Heart (tissue), 3 donors: ENCODE measurements around a stretch of chr1.

DNA sequence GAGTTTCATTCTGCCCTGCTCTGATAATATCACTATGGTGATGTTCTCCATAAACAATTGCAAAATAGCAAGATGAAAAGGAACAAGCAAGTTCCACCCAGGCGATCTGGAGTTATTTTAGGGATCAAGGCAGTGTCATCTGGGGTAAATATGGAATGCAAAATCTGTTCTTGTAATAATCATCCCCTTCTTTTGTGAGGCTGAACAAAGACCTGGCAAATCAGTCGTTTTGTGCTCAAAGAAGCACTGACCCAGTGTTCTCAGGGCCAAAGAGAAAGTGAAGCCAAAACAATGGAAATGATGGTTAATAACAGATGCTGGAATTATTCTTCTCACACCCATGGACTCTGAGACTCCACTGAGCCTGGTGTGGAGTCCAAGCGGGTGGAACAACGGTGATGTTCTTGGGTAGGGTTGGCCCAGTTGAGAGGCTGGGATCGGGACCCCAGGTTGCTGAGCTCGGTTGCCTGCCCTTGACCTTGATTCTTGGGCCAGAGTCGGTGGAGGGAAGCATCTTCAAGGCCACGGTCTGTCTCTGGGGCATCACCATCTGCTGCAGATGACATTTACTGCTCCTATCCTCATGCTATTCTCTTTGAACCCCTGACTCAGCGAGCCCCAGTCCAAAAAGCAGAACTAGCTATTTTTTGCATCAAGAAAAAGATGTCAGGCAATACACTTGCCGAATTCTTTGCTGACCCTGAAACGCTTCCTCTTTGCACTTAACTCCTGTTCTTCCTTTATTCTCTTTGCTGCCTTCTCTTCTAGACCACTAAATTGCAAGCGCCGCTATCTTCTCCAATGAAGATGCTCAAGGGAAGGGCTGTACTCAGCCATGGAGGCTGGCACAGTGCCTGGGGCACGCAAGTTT, 20.2 kb upstream of the CAPZB start:
- RAMPAGE, long total RNA, 2 experiments: no peak in any of the 2 experiments

- RAMPAGE, long total RNA, 2 experiments: no peak in any of the 2 experiments
Observed at GRCh38 chr1:19640742-19641319, 3.3 kb upstream of the NBL1 start.

GRCh38 chr1:19647324-19648469, 3.6 kb downstream of the NBL1 start:
- RAMPAGE, long total RNA, 2 experiments: no peak in any of the 2 experiments

- RAMPAGE, long total RNA, 2 experiments: no peak in any of the 2 experiments
Observed at GRCh38 chr1:19648526-19648831, 4.4 kb downstream of the NBL1 start.

DNA sequence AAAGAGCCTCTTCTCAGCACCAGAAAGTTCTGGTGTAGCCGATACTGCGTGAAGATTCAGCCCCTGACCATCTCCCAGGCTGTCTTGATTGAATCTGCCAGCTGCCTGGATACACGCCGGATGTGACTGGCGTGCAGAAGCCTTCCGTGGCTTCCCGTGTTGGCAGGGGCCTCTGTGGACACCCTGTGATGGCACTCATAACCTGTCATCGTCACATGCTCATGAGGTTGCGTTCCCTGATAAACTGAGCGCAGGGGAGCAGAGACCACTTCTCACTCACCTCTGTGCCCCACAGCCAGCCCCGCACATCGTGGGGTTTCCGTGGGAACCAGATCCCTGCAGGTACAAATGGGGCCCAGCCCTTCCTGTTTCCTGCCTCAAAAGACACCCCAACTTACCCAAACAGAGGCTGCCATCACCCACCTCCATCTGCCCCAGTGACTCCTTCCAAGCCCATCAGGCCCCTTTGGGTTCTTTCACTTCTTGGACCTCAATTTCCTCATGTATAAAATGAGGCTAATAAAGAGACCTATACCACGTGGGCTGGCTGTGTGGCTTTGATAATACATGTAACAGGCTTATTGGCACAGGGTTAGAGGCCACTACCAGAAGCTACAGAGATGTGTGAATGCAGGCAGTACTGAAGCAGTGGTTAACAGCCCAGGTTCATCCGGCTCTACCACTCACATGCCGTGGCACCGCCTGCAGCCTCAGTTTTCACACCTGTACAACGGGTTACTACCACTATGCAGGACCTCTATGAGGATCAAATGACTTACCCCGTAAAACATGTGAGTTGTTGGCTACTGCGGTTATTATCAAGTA, 23.5 kb downstream of the HTR6 start:
- RAMPAGE, long total RNA, 2 experiments: no peak in any of the 2 experiments

DNA sequence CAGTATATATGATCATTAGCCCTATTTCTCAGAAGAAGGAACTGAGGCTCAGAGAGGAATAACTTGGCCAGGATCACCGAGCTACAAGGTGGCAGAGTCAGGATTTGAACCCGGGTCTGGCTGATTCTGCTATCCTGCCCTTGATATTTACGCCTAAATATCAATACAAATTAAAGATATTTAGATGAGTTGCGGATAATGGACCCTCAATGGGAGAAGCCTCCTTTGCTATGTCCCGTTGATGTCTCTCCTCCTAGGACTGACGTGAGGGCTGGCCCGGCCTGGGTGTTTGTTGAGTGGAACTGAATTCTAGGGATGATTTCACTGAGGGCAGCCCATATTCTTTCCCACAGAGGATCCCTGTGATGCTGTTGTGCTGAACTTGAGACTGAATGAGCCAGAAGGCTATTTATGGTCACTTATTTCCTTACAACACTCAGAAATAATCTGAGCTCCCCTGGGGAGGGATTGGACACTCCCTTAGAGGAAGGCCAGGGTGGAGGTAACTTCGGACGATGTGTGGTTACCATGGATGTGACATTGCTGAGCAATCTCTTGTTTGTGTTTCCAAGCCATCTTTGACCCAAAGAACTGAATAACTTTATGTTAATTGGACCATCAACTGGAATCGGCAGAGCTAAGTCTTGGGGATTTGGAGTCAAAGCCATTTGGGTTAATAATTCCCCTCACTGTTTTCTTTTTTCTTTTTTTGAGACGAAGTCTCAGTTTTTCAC, 5.0 kb upstream of the TMCO4 start:
- RAMPAGE, long total RNA, 2 experiments: no peak in any of the 2 experiments

DNA sequence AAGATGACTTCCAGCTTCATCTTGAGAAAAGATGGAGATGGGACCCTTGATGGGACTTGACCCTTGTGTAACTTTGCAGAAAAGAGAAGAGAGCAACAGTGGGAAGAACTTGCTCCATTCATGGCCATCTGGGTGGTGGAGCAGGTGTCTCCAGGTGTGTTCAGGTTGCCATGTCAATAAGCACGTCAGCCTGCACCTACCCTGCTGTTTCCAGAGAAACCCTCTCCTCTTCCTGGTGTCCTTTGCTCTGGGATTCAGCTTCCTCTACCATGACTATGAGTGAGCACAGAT, 21.8 kb upstream of the OTUD3 start:
- RAMPAGE, long total RNA, 2 experiments: no peak in any of the 2 experiments

GRCh38 chr1:20030461-20030951, 39.5 kb upstream of the PLA2G5 start:
- RAMPAGE, long total RNA, 2 experiments: no peak in any of the 2 experiments

DNA sequence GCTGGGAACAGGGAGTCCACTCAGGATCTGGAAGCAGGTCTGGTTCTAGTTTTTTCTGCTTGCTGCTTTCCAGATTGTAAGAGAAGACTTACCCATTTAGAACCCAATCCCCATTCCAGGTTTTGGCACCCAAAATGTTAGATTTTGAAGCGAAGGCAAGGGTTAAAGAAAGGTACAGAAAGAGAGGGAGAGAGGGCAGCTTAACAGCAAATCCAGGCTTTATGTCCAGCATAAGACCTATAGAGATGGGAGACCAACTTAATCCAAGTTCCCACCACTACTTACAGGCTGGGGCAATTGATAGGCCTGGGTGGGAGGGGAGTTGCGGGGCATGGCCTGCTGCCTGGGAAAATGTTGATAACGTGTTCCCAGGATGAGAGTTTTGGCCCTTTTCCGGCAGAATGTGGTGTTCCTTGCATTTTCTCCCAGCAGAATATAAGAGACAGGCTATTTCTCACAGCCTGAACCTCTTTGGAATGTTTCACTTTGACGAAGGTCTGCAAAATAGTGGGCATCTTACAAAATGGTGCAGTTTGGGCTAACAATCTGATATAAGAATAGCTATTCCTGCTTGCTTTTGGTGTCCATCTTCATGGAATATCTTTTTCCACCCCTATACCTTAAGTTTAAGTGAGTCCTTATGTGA, 34.9 kb upstream of the PLA2G5 start:
- RAMPAGE, long total RNA, 2 experiments: no peak in any of the 2 experiments

GRCh38 chr1:20099306-20099519, 20.1 kb downstream of the PLA2G2D start:
- RAMPAGE, long total RNA, 2 experiments: no peak in any of the 2 experiments

GRCh38 chr1:20108576-20109092, 10.7 kb downstream of the PLA2G2D start:
- RAMPAGE, long total RNA, 2 experiments: no peak in any of the 2 experiments

GRCh38 chr1:20184533-20184931, 1.4 kb upstream of the UBXN10 start:
- RAMPAGE, long total RNA, 2 experiments: no peak in any of the 2 experiments

- RAMPAGE, long total RNA, 2 experiments: no peak in any of the 2 experiments
Observed at GRCh38 chr1:20194471-20195414, 8.4 kb upstream of the PLA2G2C start.

- RAMPAGE, long total RNA, 2 experiments: no peak in any of the 2 experiments
Observed at GRCh38 chr1:20211508-20212062, 25.3 kb upstream of the PLA2G2C start.

DNA sequence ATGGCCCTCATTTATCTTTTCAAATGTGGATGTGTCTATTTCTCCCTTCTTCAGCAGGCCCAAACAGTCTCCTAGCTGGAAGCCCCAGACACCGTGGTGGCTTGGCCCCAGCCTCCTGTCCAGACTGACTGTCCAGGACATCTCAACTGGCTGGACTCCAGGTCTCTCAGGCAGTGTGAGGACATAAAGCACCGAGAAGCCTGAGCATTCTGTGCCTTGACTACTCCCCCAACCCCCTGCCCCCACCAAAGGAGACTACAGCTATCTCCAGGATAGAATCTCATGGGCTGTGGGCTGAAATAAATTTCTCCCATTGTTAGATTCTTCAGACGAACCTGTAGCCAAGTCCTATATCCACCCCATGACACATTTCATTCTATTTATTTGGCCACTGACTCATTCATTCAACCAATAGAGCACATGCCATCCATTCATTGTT, 11.4 kb downstream of the VWA5B1 start:
- RAMPAGE, long total RNA, 2 experiments: no peak in any of the 2 experiments

GRCh38 chr1:20411189-20411623, 74.8 kb downstream of the CAMK2N1 start:
- RAMPAGE, long total RNA, 2 experiments: no peak in any of the 2 experiments

DNA sequence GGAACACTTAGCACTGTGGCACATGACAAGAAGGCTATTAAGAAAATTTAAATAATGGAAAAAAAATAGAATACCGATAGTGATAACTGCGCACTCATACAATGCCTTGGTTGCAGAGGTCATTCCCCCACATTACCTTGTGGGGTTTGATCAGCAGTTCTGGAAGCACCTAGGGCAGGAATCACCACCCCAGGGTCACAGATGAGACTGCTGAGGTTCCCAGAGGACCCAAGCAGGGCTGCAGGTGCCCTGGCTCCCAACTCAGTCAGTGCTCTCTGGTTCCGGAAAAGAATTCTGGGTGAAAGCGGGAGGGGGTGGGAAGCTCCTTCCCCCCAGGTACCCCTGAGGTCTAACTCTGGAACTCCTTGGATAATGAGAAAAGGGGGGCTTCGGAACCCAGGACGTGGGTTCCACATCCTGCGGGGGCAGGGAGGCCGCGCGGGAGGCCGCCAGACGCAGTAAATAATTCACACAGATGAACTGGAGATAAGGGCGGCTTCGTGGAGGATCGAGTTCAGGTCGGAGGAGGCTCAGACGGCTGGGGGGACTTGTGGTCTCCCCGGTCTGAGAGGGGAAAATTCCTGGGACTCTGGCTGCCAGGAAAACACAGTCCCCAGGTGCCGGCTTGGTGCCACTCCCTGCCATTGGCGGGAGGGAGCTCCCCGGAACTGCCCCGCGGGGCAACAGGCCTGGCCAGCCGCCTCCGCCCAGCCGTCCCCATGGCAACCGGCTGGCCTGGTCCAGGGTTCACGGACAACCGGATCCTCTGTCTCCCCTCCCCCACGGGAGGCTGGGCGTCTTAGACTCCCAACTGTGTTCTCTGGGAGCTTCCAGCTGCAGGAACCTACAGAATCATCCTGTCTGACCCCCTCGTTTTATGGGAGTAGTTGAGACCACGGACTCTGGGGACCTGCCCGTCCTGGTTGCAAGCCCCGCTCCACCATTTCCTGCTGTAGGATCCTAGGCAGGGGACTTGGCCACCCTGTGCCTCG, 9.8 kb downstream of the CAMK2N1 start:
- RAMPAGE, long total RNA, 2 experiments: no peak in any of the 2 experiments

DNA sequence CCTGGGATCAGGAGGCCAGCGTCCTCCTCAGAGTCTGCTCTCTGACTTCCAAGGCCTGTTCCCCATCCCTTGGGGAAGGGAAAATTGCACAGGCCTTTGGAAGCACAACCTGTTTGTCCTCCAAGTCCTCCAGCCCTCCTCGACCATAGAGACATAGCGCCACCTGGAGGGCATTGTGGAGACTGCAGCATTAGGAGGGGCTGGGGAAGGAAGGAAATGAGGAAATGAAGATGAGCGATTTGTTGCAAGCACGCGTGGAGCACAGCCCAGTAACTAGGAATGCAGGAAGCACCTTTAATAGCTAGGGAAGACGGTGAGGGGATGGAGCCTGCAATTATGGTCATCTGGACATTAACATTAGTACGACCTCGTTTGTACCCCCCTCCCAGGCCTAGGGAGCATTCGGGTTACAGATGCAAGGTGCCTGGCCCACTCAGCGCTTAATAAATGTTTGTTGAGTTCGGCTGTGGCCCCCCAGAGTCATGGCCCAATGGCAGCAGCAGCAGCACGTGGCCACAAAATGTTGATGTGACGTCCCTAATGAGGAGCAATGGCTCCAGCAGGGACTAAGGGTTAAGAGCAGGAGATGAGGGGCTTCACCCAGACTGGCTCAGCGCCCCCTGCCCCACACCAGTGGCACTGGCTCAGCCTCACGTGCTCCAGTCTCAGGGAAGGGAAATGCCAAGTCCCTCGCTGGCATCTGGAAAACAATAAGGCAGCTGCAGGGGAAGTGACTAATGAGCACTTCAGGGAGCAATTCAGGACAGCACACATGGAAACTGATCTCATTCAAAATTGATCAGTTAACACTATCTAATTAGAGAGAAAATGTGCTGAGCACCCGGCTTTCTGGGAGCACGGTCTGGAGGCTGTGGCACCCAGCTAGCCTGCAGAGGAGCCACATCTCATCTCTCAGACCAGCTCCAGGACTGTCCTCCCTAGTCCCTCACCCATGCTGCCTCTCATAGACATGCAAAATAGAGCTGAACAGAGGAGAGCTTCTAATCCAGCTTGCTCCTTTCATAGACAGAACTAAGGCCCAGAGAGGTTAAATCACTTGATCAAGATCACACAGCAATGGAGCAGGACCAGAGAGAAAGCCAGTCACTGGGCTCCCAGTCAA, 8.2 kb upstream of the CAMK2N1 start:
- RAMPAGE, long total RNA, 2 experiments: no peak in any of the 2 experiments

DNA sequence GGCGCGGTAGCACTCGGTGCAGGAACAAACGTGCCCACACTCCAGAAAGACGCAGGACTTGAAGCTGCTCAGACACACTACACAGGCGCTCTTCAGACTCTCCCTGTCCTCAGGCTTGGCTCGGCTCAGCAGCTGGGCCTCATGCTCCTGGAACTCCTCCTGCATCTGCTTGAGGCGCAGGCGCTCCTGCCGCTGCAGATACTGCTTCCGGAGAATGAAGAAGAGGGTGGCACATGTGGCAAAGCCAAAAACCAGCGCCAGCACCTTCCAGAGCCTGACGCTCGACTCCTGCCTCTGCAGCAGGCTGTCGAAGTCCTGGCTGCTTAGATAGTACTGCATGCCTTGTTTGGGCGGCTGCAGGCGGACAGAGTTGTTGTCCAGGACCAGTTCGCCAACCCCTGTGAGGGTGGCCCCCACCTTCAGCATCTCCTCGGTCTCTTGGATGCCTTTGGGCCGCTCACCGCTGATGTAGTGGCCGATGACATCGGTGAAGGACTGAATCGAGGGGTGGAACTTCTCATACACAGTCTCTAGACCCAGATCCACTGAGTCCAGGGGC, 7.1 kb downstream of the MUL1 start:
- RAMPAGE, long total RNA, 2 experiments: no peak in any of the 2 experiments

- RAMPAGE, long total RNA, 2 experiments: no peak in any of the 2 experiments
Observed at GRCh38 chr1:20784723-20785209, 2.3 kb downstream of the HP1BP3 start.